Sigmoid colon (tissue), 4 donors: ENCODE measurements around a stretch of chr1.

GRCh38 chr1:64474561-64475263 is 4.8 kb downstream of the CACHD1 start:
- PRO-cap = no peak
- RAMPAGE, long total RNA, 4 experiments = no peak in any of the 4 experiments

- PRO-cap = no peak
- RAMPAGE, long total RNA, 4 experiments = no peak in any of the 4 experiments
Measured at GRCh38 chr1:64505092-64505667, 35.3 kb downstream of the CACHD1 start.

DNA sequence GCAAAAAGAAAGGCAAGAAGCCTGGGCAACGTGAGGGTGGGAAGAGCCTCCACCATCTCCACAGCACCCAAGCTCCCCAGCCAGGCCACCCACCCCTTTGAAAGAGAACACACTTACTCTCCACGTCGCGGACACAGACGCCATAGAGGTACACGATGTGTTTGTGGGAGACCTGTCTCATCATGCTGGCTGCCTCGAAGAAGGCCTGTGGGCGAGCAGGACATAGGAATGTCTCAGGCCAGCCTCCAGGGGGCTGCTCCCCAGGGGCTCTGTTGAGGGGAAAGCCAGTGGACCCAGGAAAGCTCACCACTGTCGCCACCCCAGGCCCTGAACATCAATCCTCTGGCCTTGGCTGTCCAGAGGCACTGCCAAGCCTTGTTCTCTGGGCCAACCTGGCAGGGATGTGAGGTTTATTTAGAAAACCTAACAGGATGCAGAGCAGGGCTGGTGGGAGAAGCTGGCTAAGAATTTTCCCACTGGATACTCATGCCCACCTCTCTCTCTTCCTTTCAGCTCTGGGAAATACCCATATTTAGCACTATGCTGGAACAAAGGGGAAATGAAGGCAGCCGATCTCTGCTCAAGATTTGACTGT is 101.8 kb downstream of the RAVER2 start:
- PRO-cap = no peak
- RAMPAGE, long total RNA, 4 experiments = no peak in any of the 4 experiments

GRCh38 chr1:64893024-64893693 is 73.2 kb downstream of the JAK1 start:
- PRO-cap = no peak
- RAMPAGE, long total RNA, 4 experiments = no peak in any of the 4 experiments

GRCh38 chr1:65000916-65001600 is 34.7 kb upstream of the JAK1 start:
- PRO-cap = unidirectional peak, plus-strand start at chr1:65001455
- RAMPAGE, long total RNA, 4 experiments = no peak in any of the 4 experiments

DNA sequence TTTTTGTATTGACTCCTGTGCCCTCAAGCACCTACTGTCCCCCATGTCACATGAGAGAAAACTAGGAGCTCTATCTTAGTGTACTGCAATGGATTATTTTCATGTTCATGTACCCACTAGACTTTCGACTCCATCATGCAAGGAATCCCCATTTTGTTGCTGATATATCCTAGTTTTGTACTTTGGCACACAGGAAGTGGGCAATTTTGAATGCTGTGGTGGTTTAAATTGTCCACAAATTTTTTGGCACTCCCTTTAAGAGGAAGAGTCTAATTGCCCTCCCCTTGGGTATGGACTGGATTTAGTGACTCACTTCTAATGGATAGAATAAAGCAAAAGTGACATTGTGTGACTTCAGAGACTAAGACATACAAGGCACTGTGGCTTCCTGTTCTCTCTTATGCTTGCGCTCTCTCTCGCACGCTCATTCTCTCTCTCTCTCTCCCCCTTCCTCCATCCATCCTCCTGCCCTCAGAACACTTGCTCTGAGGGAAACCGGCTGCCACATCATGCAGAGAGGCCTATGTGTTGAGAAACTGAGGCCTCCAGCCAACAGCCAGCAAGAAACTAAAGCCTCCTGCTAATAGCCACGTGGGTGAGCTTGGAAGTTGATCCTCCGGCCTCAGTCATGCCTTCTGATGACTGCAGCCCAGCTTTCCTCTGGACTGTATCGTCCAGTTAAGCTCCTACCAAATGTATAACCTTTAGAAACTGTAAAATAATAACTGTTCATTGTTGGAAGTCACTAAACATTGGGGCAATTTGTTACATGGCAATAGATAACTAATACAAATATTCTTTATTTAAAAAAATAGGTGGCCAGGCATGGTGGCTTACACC is 43.8 kb upstream of the JAK1 start:
- PRO-cap = no peak
- RAMPAGE, long total RNA, 4 experiments = no peak in any of the 4 experiments

GRCh38 chr1:65049276-65049995 is 83.1 kb upstream of the JAK1 start:
- PRO-cap = no peak
- RAMPAGE, long total RNA, 4 experiments = no peak in any of the 4 experiments

- PRO-cap = no peak
- RAMPAGE, long total RNA, 4 experiments = start-site peak on the plus strand in 1 of 4 experiments, at chr1:65247981-65248217 at its widest, 12 reads per replicate
Measured at GRCh38 chr1:65247892-65248354, 61.4 kb upstream of the DNAJC6 start.

- PRO-cap = no peak
- RAMPAGE, long total RNA, 4 experiments = no peak in any of the 4 experiments
Measured at GRCh38 chr1:65292992-65293481, 16.3 kb upstream of the DNAJC6 start.

DNA sequence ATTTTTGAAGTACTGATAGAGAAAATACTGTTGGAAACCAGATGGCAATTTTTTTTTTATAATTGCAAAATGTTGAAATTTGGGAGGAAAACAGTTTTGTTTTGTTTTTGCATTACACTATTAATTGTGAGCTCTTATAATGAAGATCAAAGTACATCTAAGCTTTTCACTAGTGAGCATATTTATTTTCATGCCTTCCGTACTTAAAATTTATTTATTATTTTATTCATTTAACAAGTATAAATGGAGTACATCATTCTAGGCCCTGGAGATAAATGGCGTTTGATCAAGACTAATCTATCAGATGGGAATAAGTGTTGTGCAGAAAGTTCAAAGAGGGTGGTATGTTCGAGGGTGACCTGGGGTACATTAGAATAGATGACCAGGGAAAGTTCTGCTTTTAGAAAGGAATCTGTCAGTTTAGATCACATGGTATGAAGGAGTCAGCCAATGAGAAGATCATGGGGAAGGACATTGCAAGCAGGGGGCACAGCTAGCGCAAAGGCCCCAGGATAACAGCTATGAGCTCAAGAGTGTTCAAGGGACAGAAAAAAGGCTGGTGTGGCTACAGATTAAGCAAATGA is 8.4 kb downstream of the LEPR start:
- PRO-cap = no peak
- RAMPAGE, long total RNA, 4 experiments = no peak in any of the 4 experiments

GRCh38 chr1:65524731-65525152 is 104.3 kb downstream of the LEPR start:
- PRO-cap = no peak
- RAMPAGE, long total RNA, 4 experiments = no peak in any of the 4 experiments

GRCh38 chr1:66296281-66296656 is 237.7 kb upstream of the SGIP1 start:
- PRO-cap = no peak
- RAMPAGE, long total RNA, 4 experiments = no peak in any of the 4 experiments

DNA sequence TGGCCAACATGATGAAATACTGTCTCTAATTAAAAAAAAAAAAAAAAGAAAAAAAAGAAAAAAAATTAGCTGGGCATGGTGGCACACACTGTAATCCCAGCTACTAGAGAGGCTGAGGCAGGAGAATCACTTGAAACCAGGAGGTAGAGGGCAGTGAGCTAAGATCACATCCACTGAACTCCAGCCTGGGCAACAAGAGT is 191.5 kb upstream of the SGIP1 start:
- PRO-cap = no peak
- RAMPAGE, long total RNA, 4 experiments = no peak in any of the 4 experiments

DNA sequence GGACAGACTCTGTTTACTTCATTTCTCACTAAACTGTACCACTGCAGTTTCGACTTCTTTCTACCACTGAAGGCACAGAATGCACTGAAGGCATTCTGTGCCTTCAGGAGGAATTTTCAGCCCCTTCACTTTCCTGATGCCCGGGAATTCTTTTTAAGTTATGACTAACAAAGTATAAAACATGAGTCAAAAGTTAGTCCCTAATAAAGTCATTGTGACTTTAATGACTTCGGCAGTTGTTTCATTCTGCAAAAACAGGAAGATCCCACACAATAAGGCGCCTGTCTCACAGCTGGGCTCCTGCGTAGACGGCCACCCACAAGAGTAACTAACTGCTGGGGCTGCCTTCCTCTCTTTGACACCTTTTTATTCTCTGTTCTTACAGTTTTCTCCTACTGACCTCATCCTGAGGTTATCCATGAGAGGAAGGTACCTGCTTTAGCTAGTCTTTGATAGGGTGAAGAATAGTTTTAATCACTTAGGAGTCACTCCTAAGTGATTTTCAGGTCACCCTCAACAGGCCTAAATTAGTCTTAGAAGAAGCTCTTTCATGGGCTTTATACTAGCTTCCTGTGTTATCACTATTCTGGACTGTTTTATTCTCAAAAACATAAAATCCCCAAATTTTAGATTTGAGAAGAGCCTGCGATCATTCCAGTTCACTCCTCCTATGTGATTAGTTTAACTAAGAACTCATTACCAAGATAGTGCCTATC is 183.8 kb upstream of the SGIP1 start:
- PRO-cap = no peak
- RAMPAGE, long total RNA, 4 experiments = no peak in any of the 4 experiments

GRCh38 chr1:67314581-67315320 is 7.1 kb downstream of the IL12RB2 start:
- PRO-cap = no peak
- RAMPAGE, long total RNA, 4 experiments = no peak in any of the 4 experiments

DNA sequence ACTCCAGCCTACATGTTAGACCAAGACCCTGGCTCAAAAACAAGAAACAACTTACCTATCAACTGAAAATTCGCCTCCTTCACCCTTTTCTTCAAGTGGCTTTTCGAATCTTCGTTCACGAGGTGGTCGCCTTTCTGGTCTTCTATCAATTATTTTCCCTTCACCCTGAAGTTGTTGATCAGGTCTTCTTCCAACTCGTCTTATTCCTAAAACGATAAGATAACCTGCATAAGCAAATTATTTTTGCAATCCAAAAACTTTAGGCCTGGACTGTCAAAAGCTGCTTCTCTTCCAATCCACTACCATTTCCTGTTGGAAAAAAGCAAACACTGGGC is 4.2 kb downstream of the SERBP1 start:
- PRO-cap = no peak
- RAMPAGE, long total RNA, 4 experiments = no peak in any of the 4 experiments

DNA sequence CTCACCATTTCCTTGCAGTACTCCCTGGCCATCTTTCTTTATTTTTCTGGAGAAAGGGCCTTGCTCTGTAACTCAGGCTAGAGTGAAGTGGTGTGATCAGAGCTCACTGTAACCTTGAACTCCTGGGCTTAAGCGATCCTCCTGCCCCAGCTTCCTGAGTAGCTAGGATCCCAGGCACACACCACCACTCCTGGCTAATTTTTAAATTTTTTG is 94.8 kb upstream of the SERBP1 start:
- PRO-cap = no peak
- RAMPAGE, long total RNA, 4 experiments = no peak in any of the 4 experiments

DNA sequence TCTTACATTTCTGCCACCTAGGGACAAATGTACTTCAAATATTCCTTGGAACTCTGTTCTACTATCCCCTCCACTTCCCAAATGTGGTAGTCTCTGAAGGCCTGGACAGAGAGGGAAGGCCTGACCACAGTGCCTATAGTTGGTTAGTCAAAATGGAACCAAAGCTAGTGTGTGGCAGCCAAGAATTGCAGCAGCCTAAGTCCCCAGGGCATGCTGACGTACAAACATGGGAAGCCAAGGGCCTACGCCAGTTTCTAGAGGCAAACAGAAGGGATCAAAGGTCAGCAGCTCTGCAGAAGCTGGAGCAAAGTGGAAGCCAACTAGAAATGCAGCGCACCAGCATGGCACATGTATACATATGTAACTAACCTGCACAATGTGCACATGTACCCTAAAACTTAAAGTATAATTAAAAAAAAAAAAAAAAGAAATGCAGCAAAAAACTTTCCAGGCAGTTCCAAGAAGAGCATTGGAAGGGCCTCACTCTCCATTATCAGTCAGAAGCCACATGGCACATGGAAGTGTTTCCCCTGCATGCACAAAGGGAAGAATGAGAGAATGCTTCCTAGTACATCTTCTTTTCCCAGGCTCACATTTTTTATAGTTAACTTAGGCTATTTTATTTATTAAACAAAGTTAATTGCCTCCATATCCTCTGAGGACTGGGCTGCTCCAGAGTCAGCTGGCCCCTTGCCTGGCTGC is 39.4 kb upstream of the GADD45A start:
- PRO-cap = no peak
- RAMPAGE, long total RNA, 4 experiments = no peak in any of the 4 experiments

GRCh38 chr1:67674476-67675212 is 10.4 kb upstream of the GADD45A start:
- PRO-cap = no peak
- RAMPAGE, long total RNA, 4 experiments = no peak in any of the 4 experiments

DNA sequence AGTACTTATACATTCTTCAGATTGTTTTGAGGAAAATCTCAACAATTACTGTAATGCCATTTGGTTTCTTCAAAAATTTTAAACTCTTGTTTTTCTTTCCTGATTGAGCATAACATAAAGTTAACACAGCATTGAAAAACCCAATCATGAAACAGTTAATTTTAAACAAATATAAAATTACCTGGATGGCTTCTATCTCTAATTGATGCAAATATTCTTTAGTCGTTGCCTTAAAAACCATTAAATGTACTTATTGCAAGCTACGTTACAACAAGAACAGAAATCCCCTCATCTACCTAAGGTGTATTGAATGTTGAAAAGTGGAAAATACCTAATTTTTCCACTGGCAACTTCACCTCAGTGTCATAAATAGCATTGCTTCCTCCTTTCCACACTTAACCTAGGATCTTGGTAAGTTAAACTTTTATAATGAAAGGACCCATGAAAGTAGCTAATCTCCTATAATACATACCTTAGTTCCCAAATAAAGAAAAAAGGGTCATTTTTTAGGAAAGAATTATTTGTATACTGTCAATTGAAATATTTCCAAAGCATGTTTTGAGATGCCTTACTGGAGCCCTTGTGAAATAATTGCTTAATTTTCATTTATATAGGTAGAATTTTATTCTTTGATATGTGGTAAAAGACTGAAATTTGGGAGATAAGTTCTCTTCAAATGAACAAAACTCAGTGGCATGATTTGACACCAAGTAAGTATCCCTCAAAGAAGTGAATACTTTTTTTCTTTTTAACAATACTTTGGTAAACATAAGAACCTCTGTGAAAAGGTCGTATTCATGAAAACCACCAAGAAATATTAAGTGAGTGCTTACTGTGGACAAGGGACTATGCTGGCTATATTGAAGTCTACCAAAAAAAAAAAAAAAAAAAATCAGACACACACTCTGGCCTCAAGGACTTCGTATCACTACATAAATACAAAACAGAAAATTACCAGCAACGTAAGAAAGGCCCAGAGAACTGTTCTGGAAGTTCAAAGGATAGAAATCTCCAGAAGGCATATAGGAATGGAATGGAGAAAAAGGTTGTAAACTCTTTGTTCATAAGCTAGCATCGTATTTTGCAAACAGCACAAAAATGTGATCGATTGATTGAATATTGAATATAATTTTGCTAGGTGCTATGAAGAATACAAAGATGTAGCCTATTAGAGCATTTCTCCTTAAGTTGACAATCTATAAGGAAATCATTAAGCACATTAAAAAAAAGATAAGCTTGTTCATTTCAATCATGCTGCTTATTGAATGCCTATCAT is 5.7 kb downstream of the GADD45A start:
- PRO-cap = no peak
- RAMPAGE, long total RNA, 4 experiments = no peak in any of the 4 experiments